Ascending aorta (tissue), 1 donor: Measurements from ENCODE around the gene TFRC.

GRCh38 chr3:195989502-195989990, 81.2 kb upstream of the TNK2 start:
- PRO-cap = no peak

DNA sequence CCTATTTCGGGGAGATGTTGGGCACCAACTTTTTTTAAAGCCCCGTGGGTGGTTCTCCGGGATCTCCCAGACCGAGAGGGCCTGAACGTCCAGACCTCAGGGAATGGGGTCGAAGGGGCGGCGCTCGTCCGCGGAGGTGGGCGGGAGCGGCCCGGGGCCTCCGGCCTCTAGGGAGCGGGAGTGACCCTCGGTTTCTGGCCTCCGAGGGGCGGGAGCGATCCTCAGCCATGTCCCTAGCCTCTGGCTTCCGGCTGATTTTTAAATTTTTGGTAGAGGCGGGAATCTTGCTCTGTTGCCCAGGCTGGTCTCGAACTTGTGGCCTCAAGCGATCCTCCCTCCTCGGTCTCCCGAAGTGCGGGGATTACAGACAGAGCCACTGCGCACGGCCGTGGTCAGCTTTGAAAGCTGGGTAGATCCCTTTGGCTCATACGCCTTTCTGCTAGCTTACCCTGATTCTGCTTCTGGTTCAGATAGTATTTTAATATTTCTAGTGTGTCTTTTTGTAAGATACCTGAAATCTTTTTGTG, 82.2 kb upstream of the TNK2 start:
- PRO-cap = no peak

GRCh38 chr3:196075012-196075450, 6.9 kb downstream of the TFRC start:
- PRO-cap = no peak

GRCh38 chr3:196081967-196082555, at the start of gene TFRC:
Gene TFRC (minus strand): TSS chr3:196082090.
- PRO-cap = bidirectional peak, plus-strand start at chr3:196082297, minus-strand start at chr3:196082090

DNA sequence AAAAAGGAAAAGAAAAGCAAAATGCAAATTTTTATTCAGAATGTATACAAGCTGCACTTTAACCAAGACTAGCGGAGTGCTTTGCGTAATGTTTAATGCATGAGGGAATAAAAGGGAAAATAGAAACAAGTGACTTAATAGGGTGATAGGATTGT, 543 bp upstream of the TFRC start:
- PRO-cap = no peak

- PRO-cap = no peak
Observed at GRCh38 chr3:196355493-196356221, 17.5 kb upstream of the TM4SF19 start.

DNA sequence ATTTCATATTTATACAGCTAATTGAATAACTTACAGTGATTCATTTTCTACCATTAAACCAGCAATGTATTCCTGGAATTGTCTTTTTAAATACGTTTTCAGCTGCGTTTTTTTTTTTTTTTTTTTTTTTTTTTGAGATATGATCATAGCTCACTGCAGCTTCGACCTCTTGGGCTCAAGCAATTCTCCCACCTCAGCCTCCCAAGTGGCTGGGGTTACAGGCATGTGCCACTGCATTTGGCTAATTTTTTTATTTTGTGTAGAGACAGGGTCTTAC, 22.1 kb downstream of the RNF168 start:
- PRO-cap = unidirectional peak, minus-strand start at position 120 of the sequence

DNA sequence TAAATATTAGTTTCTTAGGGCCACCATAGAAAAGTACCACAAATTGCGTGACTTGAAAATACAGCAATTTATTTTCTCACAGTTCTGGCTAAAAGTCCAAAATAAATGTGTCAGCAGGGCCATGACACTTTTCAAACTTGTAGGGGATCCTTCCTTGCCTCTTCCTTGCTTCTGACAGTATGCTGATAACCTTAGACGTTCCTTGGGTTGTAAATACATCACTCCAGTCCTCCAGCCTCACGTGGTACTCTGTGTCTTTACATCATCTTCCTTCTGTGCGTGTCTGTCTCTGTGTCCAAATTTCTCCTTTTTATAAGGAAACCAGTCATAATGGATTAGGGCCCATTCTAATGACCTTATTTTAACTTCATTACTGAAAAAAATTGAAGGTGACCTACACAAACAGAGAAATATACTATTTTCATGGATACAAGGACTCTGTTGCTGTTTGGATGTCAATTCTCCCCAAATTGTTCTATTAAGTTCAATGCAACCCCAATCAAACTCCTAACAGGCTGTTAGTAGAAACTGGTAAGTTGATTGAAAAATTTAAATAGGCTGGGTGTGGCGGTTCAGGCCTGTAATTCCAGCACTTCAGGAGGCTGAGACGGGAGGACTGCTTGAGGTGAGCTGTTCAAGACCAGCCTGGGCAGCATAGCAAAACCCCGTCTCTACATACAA, 7.3 kb downstream of the RNF168 start:
- PRO-cap = no peak

GRCh38 chr3:196652890-196653630, 13.6 kb downstream of the NRROS start:
- PRO-cap = no peak

DNA sequence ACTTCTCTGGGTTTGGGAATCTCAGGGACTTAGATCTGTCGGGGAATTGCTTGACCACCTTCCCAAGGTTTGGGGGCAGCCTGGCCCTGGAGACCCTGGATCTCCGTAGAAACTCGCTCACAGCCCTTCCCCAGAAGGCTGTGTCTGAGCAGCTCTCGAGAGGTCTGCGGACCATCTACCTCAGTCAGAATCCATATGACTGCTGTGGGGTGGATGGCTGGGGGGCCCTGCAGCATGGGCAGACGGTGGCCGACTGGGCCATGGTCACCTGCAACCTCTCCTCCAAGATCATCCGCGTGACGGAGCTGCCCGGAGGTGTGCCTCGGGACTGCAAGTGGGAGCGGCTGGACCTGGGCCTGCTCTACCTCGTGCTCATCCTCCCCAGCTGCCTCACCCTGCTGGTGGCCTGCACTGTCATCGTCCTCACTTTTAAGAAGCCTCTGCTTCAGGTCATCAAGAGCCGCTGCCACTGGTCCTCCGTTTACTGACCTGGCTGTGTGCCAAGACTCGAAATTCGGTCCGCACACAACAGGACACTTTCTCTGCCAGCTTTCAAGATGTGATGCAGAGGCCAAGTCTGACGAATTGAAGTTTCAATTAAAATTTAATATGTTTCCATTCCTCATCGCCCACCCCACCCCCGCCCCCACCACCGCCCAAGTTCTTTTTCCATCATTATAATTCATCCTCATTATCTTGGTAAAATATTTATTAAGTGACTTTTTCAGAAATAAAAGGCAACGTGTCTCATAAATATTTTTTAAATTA, 21.9 kb downstream of the NRROS start:
- PRO-cap = no peak

GRCh38 chr3:196927532-196928203, 14.7 kb downstream of the NCBP2 start:
- PRO-cap = no peak

- PRO-cap = no peak
Observed at GRCh38 chr3:196965598-196966383, 2.8 kb downstream of the PIGZ start.

DNA sequence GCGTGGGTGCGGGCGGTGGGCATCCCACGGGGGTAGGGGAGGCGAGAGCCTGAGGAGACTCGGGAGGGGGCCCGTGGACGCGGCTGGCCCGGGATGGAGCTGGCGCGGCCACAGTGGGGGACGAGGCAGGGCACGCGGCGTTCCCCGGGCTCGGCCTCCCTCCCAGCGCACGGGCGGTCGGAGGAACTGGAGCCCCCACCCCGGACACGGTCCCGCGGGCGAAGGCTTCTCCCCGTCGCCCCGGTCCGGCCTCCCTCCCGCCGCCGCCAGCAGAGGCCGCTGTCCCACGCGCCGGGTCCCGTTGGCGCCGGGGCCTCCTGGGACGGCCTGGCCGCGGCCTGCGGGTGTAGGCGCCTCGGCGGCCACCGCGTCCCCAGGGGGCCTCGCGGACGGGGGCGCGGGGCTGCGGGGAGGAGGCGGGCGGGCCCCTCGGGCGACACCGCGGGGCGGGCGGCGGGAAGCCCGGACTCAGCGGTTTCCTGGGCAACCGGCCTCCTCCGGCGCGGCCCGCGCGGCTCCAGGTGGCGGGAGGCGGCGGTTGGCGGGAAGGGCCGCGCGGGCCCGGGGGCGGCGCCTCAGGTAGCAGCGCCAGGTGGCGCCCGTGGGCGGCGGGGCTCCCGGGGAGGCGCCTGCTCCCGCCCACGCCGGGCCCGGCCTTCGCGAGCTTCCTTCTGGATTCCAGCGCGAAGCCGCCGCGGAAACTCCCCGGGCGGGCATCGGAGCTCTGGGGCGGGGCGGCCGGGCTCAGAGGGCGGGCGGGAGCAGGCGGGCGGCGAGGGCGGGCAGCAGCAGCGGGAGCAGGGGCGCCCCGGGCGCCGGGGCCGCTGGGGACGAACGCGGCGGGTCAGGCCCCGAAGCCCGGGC, 26.8 kb downstream of the MELTF start:
- PRO-cap = unidirectional peak, minus-strand start at position 268 of the sequence

- PRO-cap = no peak
Observed at GRCh38 chr3:197016824-197017615, 12.6 kb downstream of the MELTF start.

GRCh38 chr3:197028362-197029267, 1.0 kb downstream of the MELTF start:
- PRO-cap = no peak

- PRO-cap = no peak
Observed at GRCh38 chr3:197054269-197054967, 24.8 kb upstream of the MELTF start.

- PRO-cap = no peak
Observed at GRCh38 chr3:197085355-197086017, 55.9 kb upstream of the MELTF start.

GRCh38 chr3:197139979-197140491, 110.4 kb upstream of the MELTF start:
- PRO-cap = no peak

- PRO-cap = no peak
Observed at GRCh38 chr3:197142635-197142973, 113.0 kb upstream of the MELTF start.

- PRO-cap = no peak
Observed at GRCh38 chr3:197183395-197184295, 114.8 kb downstream of the DLG1 start.